M059J (cell line): ENCODE measurements around a stretch of chr2.

DNA sequence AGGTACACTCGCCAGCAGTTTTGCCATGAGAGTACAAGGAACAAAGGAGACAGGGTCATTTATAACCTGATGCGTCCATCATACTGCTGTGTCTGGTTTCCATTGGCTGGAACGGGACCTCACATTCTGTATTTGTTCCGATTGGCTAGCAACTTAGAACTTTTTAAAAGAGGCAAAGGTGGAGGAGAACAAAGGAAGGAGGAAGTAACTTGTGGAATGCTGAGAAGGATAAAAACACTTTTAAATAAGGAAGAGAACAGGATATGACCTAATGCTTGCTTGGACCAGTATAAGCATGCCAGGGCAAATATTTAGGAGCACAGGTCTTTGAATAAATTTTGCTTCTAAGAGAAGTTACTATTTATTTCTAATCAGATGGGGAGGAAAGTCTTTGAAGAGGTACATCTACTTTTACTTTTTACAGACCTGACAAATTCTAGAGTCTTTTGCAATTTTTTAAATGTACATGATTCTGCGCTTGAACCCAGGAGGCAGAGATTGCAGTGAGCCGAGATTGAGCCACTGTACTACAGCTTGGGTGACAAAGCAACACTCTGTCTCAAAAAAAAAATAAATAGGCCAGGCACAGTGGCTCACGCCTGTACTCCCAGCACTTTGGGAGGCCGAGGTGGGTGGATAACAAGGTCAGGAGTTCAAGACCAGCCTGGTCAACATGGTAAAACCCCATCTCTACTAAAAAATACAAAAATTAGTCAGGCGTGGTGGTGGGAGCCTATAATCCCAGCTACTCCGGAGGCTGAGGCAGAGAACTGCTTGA, 14.5 kb downstream of the REV1 start:
- RAMPAGE, long total RNA, result no peak

- RAMPAGE, long total RNA, result no peak
These were observed 102.7 kb downstream of the AFF3 start for GRCh38 chr2:100039608-100040185.

GRCh38 chr2:100069797-100070547, 72.4 kb downstream of the AFF3 start:
- RAMPAGE, long total RNA, result no peak

DNA sequence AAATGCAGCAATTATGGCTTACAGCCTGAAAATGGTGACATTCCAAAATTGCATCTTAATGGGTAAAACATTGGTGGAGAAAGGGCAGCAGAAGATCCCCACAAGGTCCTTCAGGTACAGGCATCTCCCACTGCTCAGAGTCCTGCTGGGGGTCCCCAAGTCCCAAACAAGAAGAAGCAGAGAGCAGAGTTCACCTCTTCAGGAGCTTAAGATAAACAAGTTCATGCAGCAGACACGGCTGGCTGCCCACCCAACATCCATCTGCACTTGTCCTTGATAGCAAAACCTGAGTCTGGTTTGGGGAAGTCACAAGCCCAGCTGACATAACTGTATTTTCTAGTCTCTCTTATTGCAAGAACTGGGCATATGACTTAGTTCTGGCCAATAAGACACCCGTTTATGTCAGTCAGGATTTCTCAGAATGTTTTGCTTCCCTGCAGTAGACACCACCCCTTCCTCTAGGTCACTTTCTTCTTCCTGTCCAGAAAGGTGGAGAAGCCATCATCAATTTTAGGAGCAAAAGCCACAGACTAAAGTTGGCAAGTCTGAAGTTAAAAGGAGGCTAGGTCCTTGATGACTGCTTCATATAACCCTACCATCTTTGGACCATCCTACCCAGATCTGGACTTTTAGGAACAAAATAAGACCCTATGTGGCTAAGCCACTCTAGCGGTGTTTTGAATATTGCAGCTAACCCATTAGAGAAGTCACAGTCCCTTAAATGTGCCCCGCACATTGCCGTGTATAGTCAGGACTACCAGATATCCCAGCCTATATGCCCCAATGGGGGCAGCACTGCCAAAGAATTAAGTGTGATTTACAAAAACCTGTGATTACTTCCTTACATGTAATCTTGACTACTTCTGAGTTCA, 31.6 kb downstream of the AFF3 start:
- RAMPAGE, long total RNA, result no peak

GRCh38 chr2:100213683-100213991, 71.2 kb upstream of the AFF3 start:
- RAMPAGE, long total RNA, result no peak

DNA sequence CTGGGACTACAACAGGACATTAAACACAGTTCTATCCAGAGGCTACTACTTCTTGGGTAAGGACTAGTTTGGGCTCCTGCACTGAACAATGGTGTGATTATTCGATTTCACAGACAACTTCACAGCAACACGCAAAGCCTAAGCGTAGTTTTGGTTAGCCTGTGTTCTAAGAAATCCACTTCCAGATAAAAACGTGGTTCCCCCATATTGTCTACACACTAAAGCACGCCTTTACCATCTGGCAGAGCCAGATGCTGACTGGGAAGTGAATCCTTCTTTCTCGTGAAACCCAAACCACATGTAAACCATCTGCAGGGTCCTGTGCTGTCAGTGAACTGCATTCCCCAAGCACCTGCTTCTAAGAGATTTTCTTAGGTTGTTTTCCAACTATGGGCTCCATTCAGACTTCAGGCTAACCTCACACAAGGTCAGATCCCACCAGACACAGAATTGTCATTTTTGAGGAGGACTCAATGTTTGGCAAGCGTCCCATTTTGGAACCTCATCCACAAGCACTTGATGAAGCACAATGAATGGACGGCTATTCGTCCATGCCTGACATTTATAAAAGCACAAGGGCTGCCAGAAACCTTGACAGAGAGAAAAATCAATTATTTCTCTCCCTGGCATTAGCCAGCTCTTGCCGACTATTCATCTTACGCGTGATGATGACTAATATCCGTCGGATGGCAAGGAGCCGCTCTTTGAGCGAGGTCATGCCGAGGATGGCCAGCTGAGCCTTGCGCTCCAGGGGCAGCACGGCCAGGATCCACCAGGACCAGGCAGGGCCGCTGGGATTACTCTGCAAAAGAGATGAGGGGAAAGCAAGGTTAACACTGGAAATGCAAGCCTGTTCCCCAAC, 38.4 kb downstream of the LONRF2 start:
- RAMPAGE, long total RNA, result no peak

- RAMPAGE, long total RNA, result no peak
These were observed 31.3 kb downstream of the LONRF2 start for GRCh38 chr2:100290628-100291773.

GRCh38 chr2:100321171-100321921, 955 bp downstream of the LONRF2 start:
- RAMPAGE, long total RNA, result no peak

GRCh38 chr2:100742127-100743252, 77.4 kb upstream of the NPAS2 start:
- RAMPAGE, long total RNA, result no peak

DNA sequence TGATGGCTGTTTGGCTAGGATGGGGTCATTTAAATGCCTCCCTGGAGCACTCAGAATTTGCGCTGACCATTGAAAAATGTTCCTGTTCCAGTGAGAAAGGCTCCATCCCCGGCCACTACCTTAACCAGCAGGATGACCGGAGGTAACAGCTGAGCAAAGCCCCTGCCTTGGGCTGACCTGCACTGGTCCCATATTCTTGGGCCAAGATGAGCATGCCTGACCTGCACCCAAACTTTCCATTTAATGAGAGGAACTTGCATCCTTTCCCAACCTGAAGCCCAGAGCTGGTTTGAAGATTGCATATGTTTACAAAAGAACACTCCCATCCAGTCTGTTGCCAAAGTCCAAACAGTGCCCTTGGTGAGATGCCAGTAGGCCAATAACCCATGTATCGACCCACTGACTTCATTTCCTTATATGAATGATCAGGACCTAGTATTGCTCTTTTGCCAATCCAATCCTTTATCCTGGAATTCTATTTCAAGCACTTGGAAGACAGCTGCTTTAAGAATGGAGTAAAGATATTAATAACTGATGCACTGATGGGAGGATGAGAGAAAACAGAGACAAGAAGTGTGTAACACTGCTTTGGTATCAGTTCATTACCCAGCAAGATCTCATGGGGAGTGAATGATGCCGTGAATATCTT, 5.4 kb upstream of the NPAS2 start:
- RAMPAGE, long total RNA, result no peak

- RAMPAGE, long total RNA, result no peak
These were observed 33.5 kb downstream of the NPAS2 start for GRCh38 chr2:100853264-100854091.

DNA sequence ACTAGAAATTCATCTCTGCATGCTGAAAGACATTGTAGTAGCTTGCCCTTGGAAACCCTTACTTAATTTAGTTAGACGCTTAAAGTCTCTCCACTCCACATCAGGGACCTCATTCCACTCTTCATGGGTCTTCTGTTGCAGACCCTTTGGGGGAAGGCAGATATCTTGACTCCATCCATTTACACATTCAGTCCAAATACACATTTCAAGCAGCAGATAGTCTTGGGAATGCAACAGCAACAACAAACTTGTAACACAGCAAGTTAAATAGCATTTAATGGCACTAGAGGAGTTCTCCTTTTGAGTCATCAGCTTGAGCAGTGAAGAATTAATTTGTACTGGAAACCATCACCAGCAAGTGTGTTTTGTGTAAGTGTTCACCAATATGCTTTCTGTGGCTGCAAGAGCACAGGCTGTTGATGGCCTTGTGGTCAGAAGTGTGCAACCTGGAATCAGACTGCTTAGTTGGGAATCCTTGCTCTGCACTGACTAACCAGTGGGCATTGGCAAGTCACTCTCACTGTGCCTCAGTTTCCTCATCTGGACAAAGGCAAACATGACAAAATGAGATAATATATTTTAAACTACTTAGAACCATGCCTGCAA, 51.9 kb downstream of the NPAS2 start:
- RAMPAGE, long total RNA, result no peak

DNA sequence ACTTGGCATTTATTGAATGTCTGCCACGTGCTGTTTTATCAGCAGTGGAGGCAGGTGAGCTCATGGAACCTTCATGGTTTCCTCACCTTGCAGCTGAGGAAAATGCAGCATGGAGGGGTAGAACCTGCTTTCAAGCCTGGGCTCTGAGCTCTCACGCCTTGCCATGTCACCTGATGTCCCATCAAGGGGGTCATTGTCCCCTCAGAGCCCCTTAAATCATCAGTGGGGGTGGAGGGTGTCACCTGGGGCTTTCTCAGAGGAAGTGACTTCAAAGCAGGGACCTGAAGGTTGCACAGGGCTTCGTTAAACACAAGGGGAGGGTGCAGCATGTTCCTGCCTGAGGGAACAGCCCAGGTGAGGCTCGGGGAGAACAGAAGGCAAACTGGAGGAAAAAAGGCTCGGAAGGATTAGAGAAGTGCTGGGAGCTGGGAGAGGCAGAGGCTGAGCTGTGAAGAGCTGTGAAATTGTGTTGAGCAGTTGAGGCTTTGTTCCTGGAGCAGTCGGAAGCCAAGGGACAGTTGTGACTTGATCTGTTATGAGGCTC, 55.9 kb upstream of the RPL31 start:
- RAMPAGE, long total RNA, result no peak

DNA sequence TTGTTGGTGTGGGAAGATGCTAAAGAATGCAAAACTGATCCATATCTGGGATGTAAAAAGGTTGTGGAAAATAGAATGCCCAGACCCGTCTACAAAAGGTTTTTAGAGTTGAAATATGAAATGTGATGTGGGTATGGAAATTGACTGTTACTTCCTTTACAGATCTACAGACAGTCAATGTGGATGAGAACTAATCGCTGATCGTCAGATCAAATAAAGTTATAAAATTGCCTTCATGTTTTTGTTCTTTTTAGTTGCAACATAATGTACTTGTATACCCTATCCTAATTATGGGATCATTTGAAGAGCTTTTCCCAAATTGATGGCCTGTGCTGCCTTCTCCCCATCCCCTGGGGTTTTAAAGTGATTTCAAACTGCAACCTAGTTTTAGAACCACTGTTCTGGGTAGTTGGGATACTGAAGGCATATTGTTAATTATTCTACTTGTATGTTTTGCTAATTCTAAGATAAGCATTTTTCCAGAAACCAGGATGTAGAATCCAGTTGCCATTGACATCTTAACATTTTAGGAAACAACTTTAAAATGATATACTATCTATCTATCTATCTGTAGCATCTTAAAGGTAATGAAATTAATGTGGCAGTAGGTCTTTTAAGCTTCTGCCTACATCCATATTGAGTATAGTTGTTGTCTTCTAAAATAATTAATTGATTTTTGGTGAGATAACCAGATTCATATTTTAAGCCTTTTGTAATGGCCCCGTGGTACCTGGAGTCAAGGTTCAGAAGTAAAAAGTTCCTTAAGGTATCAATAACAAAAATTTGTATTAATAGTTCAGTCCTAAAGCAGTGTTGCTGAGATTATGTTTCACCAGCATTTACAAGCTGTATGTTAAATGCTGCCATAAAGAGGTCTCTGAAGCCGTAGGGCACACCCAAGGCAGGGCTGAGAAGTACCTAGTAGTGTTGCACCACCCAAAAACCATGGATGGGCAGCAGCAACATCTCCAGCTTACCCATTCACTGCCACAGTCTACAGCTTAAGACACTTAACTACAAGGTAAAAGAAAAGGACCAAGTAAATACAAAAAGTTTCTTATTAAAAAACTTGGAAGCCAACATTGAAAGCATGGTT, 4.4 kb downstream of the RPL31 start:
- RAMPAGE, long total RNA, result no peak

DNA sequence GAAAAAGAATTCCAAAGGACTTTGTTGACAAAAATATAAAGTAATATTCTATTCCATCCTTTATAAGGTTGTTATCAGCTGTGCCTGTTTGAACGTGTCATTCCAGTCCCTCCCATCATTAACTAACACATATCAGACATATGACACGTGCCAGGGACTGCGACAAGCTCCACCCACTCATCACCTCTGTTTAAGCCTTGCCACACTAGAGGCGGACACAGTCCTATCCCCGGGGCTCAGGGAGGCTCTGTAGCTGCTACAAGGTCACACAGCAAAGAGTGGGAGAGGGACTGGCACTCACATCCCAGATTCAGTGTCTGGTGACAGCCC, 30.0 kb downstream of the TBC1D8 start:
- RAMPAGE, long total RNA, result no peak

DNA sequence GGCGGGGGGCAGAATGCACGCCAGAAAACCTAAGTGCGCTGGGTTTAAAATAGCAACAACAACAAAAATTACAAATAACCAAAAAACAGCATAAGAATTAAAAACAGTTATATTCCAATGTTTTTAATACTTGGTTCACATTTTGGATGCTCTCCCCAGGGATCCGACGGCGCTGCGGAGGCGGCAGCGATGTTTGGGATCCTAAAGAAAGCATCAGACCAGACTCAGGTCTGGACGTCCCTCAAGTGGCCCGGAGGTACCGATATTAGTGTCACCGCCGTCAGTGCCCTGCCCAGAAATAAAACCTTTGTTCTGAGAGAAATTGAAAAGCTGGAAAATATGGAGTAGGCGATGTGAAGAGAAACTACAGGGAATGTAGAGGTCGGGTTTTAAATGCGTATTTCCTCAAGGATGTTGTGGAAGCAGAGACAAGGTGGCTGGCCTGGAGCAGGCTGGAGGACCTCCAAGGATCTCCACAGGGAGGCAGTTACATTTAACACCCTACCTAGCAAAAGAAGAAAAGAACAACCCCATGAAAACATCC, 668 bp upstream of the TBC1D8 start:
- RAMPAGE, long total RNA, result no peak

GRCh38 chr2:101205537-101206076, 47.1 kb upstream of the CNOT11 start:
- RAMPAGE, long total RNA, result no peak

DNA sequence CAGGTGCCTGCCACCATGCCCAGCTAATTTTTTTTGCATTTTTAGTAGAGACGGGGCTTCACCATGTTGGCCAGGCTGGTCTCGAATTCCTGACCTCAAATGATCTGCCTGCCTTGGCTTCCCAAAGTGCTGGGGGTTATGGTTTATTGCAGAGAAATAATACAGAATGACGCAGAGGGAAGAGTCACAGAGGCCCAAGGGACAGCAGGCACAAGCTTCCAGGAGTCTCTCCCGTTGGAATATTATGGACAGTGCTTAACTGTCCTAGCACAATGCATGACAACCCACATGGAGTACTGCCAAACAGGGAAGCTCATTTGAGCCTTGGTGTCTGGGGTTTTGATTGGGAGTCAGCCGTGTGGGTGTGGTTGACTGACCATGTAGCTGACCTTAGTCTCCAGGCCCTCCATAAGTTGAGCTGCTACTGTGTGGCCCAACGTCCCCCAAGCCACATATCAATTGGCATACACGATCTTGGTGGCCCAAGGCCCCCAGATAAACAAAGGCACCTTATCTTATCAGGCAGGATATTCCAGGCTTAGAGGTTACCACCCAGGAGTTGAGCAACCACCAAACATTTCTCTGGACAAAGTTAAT, 45.4 kb upstream of the CNOT11 start:
- RAMPAGE, long total RNA, result no peak

- RAMPAGE, long total RNA, result no peak
These were observed 855 bp downstream of the CNOT11 start for GRCh38 chr2:101253701-101253780.

- RAMPAGE, long total RNA, result no peak
These were observed 1.2 kb downstream of the CNOT11 start for GRCh38 chr2:101253781-101254393.